Subcutaneous preadipocyte (primary cell): ENCODE measurements around a stretch of chr15.

DNA sequence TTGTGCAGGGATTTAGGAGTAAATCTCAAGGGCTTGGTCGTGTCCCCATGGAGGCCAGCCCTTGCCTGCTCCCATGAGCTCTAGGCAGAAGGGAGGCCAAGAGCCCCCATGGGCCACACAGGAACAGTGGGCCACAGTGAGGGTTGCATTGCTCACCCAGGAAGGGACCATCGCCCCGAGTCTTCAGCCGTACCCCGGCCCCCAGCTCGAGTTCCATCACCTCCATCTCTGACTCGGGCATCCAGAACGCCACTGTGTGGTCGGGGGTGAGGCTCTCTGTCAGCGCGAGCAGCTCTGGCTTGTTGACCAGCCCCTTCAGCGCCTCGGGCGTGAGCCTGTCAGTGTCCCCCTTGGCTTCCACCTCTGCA, 9.1 kb downstream of the ARPIN start:
- CAGE, long polyA plus RNA: no peak

DNA sequence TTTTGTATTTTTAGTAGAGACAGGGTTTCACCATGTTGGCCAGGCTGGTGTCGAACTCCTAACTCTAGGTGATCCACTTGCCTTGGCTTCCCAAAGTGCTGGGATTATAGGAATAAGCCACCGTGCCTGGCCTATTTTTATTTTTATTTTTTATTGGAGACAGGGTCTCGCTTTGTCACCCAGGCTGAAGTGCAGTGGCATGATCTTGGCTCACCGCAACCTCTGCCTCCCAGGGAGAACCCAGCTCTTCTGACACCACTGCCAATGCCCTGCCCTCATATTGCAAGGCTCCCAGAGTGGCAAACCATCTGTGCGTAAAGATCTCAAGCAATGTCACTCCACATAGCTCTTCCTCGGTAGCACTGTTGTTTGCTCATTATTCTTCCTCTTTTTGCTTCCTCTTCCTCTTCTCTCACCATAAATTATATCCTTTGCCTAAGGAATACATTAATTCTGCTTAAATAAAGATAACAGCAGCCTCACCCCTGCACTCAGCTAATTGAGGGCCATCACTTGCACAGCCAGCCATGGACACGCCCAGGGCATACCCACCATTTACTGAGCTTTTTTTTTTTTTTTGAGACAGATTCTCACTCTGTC, 26.6 kb upstream of the ZNF710 start:
- CAGE, long polyA plus RNA: no peak

DNA sequence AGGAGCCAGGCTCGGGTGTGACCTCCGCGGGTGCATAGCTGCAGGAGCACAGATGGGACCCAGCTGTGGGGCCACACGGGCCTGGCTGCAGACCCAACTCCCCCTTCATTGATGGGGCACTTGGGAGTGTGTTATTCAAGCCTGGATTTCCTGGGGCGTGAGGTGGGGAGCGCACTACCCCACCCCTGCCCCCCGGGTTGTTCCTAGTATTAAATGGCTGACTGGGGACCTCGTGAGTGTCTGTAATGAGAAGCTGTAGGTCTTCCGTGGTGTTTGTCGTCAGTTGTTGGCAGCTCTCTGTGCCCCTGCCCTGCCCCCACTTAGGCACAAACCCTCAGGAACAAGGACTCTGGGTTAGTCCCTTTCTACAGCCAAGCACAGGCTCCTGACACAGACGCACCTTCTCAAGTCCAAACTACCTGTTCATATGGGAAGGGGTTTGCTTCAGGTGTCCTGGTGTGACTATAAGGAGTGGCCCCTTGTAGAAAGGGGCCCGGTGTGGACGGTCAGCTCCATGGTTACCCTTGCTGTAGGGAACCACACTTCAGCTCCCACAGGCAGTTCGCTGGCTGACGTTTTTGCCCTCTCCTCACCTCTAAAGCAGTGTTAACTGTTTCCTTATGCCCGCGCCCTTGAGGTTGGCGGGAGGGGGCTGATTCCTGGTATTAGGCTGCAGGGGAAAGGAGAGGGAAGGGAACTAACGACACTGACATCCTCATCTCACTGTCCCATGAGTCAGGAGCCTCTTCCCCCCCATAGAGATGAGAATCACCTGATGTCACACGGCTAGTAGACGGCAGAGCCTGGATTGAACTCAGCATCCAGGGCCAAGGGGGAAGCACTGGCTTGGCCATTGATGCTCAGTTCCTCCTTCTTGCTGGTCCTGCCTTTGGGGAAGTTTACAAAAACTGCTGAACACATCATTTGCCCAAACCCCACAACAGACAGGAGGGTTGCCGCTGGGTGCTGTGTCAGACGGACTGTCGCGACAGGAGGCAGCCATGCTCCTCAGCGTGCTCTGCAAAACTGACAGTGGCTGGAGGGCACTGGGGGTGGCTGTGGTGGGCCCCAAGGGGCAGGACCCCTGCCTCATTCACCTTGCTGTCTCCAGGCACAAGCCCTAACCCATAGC, 38.7 kb downstream of the IDH2 start:
- CAGE, long polyA plus RNA: no peak

DNA sequence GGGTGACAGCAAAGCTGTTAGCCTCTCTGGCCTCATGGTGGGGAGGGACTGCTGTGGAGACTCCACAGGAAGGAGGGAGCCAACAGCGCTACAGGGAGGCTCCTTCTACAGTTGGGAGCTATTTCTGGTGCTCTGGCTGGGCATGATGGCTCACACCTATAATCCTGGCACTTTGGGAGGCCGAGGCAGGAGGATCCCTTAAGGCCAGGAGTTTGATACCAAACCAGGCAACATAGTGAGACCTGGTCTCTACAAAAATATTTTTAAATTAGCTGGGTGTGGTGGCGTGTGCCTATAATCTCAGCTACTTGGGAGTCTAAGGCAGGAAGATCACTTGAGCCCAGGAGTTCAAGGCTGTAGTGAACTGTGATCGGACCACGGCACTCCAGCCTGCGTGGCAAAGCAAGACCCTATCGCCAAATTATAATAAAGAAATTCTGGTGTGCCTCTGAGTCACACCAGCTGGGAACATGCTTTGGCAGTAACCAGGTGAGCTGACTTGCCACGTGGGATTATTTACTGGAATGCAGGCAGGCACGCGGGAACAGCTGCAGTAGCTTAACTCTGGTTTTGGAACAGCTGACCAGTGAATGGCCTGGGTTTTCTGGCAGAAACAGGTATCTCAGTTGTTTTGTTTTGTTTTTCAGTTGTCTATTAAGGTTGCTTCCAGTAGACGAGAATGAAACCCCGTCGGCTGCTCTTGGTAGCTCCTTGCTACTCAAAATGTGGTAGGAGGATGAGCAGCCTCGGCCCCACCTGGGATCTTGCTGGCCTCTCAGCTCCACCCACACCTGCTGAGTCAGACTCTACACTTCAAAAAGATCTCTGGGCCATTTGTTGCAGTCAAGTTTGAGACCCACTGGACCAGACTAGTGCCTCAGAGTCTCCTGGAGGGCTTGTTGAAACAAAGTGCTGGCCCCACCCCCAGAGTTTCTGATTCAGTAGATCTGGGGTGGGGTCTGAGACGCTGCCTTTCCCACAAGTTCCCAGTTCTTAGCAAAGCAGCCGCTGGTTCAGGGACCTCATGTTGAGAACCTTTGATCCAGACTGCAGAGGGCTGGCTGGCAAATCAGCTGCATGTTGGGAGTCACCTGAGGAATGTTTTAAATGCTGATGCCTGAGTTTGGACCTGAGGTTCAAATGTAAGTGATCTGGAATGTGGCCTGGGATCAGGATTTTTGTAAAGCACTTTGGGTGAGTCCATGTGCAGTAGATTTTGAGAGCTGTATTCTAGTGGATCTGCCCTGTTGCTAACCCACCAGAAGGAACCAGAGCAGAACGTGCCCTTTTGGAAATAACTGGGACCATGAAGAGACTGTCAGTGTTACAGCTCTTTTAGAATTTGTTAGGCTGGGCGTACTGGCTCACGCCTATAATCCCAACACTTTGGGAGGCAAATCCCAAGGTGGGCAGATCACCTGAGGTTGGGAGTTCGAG, 26.6 kb downstream of the IDH2 start:
- CAGE, long polyA plus RNA: no peak

DNA sequence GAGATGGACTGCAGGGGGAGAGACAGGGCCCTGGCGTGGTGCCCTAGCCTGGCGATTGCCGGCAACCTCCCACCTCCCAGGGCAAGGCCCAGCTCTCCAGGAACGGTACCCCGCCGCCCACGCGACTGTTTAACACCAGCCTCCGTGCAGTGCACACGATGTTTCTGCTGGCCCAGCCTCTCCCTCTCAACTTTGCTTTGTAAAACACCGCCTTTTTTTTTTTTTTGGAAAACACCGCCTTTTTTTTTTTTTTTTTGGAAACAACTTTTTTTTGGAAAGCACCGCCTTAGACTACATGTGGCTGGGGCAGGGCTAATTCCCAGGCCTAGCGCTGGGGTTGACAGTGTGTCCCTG, 14.7 kb downstream of the IDH2 start:
- CAGE, long polyA plus RNA: no peak

DNA sequence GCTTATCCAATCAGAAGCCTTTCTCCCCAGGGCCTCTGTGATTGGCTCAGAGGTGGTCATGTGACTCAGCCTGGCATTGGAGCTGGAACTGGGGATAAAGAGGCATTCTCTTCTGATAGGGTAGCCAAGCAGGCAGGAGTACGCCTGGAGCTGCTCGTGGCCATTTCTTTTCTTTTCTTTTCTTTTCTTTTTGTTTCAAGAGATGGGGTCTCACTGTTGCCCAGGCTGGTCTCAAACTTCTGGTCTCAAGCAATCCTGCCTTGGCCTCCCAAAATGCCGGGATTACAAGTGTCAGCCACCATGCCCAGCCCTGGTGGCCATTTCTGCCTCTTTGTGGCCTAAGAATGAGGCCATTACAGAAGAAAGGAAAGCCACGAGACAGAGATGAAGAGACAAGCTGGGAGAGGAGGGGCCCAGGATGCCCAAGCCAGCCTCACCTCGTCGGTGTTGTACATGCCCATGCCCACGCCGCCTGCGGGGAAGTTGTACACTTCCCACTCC, 14.3 kb downstream of the IDH2 start:
- CAGE, long polyA plus RNA: no peak

- CAGE, long polyA plus RNA: no peak
Observed at GRCh38 chr15:90101013-90101934, 994 bp downstream of the IDH2 start.

- CAGE, long polyA plus RNA: no peak
Observed at GRCh38 chr15:90126588-90127134, 24.4 kb upstream of the IDH2 start.

DNA sequence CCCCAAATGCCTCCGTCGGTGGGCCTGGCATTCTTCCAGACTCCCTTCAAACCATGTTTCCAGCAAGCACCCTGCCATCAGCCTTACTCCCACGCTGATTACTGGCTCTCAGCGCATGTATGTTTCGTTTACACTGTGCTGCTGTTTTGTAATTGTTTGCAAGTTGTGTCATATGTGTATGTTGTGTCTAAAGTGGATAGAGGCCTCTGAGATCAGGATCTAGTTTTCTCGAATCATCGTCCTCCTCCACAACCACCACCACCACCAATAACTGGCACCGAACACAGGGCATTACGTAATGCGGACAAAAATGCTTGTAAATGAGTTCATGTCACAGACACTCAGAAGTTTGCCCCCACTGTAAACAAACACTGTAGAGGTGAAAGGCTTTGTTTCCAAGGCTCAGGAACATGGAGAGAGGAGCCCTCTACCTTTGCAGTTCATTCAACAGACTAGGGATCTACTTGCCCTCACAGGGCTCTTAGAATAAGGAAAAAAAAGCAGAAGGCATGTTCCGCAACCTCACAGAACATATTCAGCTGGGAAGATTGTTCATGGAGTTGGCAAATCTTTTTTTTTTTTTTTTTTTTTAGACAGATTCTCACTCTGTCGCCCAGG, 46.1 kb upstream of the SEMA4B start:
- CAGE, long polyA plus RNA: no peak

GRCh38 chr15:90214807-90215179, 13.7 kb downstream of the SEMA4B start:
- CAGE, long polyA plus RNA: no peak

- CAGE, long polyA plus RNA: no peak
Observed at GRCh38 chr15:90413162-90413834, 25.3 kb downstream of the IQGAP1 start.

- CAGE, long polyA plus RNA: no peak
Observed at GRCh38 chr15:90454760-90454980, 66.6 kb downstream of the IQGAP1 start.

GRCh38 chr15:90460336-90460902, 69.3 kb upstream of the CRTC3 start:
- CAGE, long polyA plus RNA: no peak

- CAGE, long polyA plus RNA: no peak
Observed at GRCh38 chr15:90597481-90598010, 67.8 kb downstream of the CRTC3 start.

DNA sequence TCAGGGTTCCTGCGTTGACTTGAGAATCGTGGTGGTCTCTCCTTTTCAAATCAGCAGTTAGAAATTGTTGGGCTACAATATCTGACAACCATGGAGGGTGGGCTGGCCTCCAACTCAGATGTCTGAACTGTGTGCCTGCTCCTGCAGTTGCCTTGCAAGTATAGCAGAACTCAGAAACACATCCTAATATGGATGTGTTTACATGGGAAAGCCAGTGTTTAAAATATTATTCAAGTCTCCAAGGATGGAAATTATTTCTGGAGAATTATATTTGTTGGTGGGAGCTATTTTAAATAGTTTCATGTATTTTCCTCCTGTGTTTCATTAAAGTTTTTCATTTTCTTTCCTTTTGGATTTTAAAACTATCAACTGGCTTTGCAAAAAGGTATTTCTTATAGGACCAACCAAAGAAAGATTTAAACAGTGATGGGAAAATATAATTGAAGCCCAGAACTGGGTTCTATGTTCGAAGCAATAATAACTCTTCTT, 80.2 kb downstream of the CRTC3 start:
- CAGE, long polyA plus RNA: no peak

GRCh38 chr15:90650027-90650672, 67.0 kb upstream of the BLM start:
- CAGE, long polyA plus RNA: no peak

GRCh38 chr15:90659943-90660974, 56.9 kb upstream of the BLM start:
- CAGE, long polyA plus RNA: no peak

GRCh38 chr15:90667359-90668055, 49.6 kb upstream of the BLM start:
- CAGE, long polyA plus RNA: no peak

GRCh38 chr15:90816312-90817052, 51.9 kb upstream of the FURIN start:
- CAGE, long polyA plus RNA: no peak

GRCh38 chr15:90840753-90841478, 27.5 kb upstream of the FURIN start:
- CAGE, long polyA plus RNA: no peak